UCH-1 (cell line): ENCODE measurements around a stretch of chr17.

DNA sequence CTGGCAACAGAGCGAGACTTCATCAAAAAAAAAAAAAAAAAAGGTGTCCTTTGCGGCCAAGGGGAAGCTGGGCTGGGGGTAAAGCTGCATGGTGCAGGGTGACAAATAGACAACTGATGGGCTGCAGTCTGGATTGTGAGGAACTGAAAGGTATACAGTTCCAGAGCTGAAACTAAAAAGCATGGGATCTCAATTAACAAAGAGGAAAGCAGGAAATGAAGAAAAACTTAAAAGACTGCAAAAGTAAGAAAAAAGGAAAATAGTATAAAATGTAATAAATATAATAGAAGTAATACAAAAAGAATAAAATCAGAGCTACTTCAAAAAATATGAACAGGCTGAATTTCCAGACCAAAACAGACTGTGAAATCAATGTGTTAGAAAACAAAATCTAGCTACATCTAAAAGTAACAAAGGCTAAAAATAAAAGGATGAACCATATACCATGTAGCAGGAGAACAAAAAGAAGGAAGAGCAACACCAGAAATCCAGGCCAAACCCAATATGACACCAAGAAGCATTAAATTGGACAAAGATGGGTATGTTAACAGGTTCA is 22.4 kb downstream of the CENPV start:
- RRBS = no CpG with 5 or more reads among the region's 2 CpGs

DNA sequence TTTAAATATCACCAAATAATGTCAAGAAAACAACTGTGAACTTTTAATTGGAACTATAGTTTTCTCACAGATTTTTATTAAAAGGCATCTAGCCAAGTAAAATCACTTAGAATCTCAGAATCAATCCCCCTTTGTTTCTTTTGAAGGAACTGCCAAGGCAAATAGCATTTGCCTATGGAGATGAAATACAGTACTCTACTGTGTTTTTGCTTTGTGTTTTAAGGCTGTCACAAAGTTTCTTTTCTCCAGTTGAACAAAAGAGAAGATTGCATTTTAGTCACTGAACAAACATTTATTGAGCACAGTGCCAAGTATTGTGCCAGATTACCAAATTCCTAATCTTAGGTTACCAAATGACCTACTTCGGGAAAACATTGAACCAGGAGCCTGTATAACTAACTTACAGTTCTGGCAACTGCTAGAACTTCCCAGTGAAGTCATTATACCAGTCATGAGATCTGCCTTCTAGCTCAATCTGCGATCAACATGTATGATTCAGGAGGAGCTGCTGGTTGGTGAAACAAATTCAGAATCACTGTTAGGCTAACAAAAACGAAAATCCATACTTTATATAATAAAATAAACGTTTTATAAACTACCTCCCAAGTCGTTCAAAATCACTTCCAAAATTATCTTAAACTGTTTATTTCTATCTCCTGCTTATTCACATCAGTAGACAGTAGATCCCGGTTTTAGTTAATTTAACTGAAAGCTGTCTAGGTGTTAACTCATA is 2.9 kb upstream of the UBB start:
- RRBS = no CpG with 5 or more reads among the region's 6 CpGs

DNA sequence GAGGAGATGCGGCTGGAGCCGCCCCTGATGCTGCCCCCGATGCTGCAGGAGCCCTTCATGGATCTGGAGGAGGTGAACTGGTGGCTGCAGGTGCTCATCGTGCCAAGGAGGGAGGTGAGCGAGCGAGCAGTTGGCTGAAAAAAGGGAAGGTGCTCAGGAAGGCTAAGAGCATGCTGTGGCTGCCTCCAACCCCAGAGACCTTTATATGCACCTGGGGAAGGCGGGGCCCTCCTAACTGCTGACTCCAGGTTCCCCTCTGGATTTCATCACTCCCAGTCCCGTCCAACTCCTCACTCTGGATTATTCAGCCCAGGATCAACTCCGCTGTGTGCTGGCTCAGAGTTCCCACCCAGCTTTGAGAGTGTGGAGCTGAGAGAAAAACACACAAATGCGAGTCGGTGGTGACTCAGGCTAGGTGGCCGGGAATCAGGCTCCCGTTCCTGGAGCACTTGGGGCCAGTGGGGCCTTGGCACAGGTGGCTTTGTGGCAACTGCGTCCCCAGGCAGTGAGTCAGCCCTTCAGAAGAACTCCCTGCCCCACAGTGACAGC is 139.2 kb downstream of the TNFRSF13B start:
- RRBS = no CpG with 5 or more reads among the region's 14 CpGs

DNA sequence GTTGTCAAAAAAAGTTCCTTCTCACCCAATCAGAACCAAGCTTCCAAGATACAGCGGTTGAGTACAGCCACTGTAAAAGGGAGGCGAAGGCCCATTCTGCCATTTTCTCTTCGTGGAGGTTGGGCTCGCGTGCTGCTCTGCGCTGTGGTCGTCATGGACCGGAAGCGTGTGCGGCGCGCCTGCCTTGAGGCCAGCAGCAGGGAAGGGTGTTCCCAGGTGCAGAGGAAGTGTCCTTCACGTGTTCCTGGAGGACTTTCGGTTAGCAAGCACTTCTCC is 78.4 kb downstream of the TNFRSF13B start:
- RRBS = no CpG with 5 or more reads among the region's 14 CpGs

- RRBS = 80% methylated on average over 2 of the region's 20 CpGs
These were observed 20.9 kb upstream of the MPRIP start for GRCh38 chr17:17021032-17022042.

- RRBS = no CpG with 5 or more reads among the region's 18 CpGs
These were observed 9.9 kb downstream of the MPRIP start for GRCh38 chr17:17051778-17052868.

DNA sequence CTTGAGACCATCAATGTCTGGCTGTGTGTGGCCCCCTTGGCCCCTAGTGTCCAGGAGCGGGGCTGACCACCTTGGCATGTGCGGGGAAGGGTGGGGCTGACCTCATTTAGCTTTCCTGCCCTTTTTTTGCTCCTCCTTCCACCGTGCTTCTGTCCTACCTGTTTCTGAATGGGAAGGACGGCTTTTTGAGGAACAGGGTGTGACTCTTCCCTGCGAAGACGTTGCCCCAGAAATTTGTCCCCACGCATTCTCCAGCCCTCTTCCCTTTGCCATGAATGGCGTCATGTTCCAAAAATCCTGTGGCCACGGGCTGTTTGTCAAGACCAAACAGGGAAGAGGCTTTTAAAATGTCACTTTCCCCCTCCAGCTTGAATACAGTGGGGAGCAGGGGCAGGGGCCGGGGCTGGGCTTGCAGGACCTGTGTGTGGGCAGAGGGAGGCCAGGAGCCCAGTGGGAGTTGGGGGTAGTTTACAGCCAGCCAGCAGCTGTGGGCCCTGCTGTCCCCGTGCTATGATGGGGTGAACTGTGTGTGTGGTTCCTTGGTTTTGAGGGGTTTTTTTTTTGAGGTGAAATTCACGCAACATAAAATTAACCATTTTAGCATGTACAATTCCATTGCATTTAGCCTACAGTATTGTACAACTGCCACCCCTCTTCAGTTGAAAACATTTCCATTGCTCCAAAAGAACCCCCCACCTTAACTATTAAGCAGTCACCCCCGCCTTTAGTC is 14.0 kb downstream of the MPRIP start:
- RRBS = no CpG with 5 or more reads among the region's 13 CpGs

GRCh38 chr17:17144885-17145437 is 61.2 kb downstream of the PLD6 start:
- RRBS = no CpG with 5 or more reads among the region's 8 CpGs

DNA sequence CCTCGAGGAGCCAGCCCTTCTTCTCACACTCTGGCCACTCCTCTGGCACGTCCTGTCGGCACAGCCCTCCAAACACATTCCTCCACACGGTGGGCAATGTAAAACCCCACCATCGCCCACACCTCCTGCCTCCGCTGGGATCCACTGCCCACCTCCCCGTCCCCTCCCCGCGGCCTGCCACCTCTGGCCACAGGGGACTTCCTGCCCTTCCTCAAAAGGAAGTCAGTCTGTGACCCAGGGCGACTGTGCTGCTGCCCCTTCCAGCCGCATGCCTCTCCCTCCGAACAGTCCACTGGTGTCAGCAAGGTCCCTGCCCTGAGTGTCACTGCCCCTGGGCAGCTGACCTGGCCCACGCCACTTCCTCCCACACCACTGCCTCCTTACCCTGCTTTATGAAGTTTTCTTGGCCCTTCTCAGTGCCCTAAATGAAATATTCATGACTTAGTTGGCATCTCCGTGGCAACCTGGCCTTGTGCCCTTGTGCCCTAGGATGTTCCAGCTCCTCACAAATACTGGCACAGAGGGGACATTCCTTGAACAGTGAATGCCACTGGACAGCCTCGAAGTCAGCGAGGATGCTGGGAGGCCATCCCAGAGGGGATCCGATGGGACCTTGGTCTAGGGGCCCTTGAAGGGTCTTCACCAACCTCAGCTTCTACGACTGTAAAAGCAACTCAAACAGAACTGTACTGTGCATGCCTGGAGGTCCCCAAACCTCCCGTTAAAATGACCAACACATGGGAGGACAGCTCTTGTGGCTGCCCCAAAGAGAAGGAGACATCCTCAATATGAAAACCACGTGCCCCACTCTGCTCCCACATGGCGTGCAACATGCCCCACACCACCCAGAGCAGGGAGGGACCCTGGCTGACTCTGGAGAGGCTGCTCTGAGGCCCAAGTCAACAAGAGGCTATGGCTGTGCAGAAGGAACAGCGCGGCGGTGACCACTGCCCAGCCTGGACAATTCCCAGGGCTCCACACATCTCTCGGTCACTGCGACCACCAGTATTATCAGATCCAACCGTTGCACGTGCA is 1.8 kb downstream of the PLD6 start:
- RRBS = no CpG with 5 or more reads among the region's 28 CpGs

GRCh38 chr17:17205782-17206059 is 412 bp downstream of the PLD6 start:
- RRBS = no CpG with 5 or more reads among the region's 30 CpGs

DNA sequence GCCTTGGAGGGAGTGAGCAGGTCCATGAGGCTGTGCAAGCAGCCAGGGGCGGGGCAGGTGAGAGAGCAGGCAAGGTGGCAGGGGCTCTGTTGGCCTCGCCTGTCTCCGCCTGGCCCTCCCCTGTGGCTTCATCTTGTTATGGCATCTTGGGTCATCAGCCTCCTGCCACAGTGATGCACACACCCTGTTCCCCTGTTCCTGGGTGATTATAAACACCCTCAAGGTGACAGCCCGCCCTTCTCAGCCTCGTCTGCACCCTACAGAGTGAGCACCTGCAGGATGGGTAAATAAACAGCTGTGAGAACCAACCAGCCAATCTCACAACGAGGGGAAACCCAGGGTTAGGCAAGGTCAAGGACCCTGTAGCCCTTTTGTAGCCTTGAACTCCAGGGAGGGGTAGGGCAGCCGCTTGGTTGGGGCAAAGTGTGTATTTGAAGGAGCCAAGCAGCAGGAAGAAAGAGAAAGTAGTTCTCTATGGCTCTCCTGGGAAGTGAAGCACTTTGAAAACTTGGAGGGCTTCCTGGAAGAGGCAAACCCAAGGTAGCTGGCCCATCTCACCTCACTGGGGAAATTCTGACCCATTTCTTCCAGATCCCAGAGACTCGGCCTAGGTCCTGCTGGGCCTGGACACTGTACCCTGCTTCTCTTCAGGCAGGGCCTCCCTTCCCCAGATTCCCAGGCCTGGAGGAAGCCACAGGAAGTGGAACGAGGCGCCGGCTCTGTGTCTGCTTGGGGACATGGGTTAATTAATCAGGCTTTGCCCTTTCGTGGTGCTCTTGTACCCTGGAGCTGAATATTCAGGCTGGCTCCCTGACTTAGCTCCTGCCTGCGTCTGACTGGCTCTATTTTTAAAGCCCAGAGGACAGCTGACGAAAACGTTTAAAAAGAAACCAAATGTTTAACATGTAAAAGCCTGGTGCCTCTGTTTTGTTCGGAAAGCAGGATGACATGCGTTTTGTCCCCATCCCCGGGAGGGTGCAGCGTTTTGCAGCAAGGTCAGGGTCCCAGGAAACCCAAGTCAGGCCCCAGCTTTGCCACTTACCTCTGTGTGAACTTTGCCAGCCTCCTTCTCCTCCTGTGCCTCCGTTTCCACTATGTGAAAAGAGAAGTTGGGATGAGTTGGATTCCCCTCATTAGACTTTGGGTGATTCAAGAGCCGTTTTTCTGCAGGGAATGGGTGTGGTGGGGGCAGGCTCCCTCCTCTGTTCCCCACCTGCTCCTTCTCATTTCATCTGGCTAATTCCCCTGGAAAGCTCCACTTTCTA is 60.9 kb downstream of the NT5M start:
- RRBS = no CpG with 5 or more reads among the region's 21 CpGs

DNA sequence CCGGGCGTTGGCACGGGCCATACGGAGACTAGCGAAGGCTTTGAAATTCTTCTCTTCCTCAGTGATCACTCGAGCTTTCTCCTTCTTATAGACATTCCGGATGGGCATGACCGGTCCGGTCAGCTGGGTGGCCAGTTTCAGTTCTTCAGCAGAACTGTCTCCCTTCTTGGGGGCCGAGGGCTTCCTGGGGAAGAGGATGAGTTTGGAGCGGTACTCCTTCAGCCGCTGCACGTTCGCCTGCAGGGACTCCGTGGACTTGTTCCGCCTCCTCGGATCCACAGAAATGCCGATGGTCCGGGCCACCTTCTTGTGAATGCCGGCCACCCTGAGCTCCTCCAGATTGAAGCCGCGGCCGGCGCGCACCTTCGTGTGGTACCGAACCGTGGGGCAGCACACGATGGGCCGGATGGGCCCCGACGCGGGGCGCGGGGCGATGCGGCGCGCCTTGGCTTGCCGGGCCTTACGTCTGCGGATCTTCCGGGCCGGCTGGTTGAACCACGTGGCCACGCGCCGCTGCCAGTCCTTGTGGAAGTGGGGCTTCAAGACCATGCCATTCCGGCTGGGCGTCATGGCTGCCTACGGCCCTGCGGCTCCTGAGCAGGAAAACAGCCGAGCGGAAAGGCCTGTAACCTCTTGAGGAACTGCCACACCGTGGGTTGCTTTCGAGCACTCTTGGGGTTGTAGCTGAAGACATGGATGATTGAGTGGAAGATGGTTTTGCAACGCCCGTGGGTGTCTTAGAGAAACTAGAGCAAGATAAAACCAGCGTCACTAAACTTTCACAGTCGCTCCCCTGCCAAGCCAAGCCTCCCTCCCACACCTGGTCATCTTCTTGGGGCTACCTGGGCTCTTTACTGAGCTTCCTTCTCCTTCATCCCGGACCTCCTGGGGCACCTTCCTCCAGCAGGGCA is 80.5 kb downstream of the NT5M start:
- RRBS = 21% methylated on average over 3 of the region's 61 CpGs

DNA sequence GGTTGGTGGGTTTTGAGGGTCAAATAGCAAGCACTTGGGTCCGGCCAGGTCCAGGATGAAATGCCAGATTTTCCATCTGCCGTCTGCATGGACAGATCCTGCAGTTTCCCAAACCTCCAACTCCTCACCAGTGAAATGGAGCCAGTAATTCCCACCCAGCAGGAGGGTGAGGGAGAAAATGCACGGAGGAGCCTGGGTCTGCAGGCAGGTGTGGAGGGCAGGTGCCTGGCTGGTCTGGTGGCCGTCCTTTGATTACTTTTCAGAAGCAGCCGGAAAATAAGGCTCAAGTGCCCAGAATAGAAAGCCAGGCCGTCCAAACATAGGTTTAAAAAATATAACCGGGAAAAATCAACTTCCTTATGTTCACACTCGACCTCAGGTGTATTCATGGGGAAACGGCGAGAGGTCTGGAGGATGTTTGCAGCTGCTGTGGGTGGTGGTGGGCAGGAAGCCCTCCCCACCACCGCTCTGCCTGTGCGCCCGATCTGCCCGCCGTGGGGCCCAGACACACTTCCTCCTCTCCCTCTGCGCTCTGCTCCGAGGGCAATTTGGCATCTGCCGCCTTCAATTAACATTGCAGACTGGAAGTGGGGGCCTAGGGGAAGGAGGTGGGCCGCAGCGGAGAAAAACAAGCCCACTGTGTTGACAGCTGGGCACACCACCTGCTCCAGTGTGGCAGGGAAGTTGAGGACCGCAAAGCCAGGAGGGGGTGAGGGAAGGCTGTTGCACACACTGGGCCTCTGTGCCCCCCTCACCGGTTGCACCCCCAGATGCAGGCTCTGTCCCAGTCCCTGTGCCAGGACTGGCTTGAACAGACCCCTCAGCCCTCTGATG is 73.1 kb upstream of the MED9 start:
- RRBS = 50% methylated on average over 1 of the region's 22 CpGs

DNA sequence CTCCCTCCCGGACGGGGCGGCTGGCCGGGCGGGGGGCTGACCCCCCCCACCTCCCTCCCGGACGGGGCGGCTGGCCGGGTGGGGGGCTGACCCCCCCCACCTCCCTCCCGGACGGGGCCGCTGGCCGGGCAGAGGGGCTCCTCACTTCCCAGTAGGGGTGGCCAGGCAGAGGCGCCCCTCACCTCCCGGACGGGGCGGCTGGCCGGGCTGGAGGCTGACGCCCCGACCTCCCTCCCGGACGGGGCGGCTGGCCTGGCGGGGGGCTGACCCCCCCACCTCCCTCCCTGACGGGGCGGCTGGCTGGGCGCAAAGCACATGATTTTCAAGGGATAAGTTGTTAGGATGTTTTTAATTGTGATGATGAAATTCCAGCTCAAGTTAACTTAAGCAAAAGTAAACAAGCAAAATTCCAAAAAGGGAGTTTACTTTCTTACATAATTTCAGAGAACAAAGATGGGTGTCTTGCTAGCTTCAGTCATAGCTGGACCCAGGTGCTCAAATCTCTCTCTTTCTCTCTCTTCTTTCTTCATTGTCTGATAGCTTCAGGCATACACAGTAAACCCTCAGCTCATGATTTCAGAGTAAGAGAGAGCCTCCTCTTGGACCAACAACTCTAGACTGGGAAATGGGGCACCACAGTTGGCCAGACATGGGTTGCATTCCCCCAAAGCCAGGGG is 33.7 kb upstream of the MED9 start:
- RRBS = no CpG with 5 or more reads among the region's 27 CpGs

DNA sequence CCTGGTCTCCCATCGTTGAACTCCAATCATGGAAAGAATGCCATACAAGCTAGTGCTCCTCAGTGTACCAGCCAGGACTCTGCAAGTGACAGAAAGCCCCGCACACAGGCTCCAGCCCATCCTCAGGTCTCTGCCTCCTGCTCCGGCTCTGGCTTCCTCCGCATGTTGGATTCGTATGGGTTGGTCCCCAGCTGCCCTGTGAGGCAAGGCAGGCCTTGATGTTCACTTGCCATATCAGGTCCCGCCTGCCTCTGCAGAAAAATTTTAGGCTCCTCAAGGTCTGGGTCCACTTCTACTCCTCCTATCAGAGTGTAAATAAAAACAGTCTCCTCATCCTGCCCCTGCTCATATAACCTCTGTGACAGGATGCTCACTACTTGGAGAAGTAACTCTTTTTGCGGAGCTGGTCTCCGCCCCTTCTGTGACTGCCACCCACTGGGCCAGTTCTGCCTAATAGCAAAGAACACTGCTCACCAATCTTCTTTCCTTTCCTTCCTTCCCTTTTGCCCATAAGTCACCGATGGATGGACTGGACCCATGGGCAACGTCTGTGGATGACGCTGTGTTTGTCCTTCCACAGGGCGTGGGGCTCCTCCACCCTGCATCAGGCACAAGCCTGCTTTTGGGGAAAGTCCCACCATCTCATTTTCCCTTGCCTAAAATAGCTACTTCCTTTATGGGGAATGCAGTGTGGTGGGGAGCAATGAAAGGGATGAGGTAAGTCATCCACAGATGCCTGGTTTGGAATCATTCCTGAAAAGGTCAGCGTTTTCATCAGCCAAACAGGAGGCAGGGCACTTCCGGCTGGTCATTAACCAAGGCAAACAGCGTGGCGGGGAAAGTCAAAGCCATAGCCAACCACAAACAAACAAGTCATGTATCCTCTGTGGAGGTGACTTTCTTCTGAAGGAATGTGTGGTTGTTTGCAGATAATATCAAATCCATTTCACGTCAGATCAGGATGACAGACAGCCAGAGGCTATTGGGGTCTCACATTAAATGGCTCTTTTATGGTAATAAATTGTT is 30.9 kb upstream of the MED9 start:
- RRBS = no CpG with 5 or more reads among the region's 17 CpGs

GRCh38 chr17:17487074-17487547 is 9.1 kb downstream of the RASD1 start:
- RRBS = no CpG with 5 or more reads among the region's 17 CpGs

GRCh38 chr17:17535926-17536457 is 39.8 kb upstream of the RASD1 start:
- RRBS = no CpG with 5 or more reads among the region's 9 CpGs

DNA sequence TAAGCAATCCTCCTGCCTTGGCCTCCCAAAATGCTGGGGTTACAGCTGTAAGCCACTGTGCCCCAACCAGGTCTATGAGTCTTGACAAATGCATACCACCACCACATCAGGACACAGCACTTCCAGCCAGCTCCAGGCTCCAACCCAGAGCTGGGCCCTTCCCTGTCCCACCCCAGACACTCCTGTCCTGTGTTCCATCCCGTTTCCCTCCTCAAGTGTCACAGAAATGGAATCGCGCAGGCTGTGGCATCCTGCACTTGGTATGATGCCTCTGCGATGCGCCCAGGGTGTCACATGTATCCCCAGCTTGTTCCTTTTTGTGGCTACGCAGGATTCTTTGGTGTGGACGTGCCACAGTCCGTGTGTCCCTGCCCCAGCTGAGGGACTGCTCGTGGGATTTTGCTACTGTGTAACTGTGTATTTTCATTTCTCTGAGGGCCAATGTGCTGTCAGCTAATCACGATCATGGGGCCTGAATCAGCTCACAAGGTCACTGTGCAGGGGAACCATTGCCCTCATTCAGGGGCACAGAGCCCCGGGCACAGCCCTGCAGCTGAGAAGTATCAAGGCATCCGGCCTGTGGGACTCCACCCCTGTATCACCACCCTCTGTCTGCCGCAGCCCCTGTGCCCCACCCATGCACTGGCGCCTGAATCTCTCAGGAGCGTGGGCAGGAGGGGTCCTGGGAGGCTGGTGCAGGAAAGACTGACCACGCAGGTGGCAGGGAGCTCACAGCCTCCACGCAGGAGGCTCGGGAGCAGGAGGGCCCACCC is 43.2 kb upstream of the RASD1 start:
- RRBS = 57% methylated on average over 1 of the region's 18 CpGs

- RRBS = no CpG with 5 or more reads among the region's 1 CpG
These were observed 11.5 kb downstream of the RAI1 start for GRCh38 chr17:17692818-17693036.

GRCh38 chr17:17696714-17697796 is 15.8 kb downstream of the RAI1 start:
- RRBS = no CpG with 5 or more reads among the region's 17 CpGs